Prostate gland (tissue), 2 donors: ENCODE measurements around a stretch of chr16.

- PRO-cap, result no peak
- RAMPAGE, long total RNA, 2 experiments, result no peak in any of the 2 experiments
Observed at GRCh38 chr16:11379448-11379883, 34.2 kb downstream of the RMI2 start.

GRCh38 chr16:11493919-11494341, 33.1 kb downstream of the ENSG00000188897 start:
- PRO-cap, result no peak
- RAMPAGE, long total RNA, 2 experiments, result no peak in any of the 2 experiments

DNA sequence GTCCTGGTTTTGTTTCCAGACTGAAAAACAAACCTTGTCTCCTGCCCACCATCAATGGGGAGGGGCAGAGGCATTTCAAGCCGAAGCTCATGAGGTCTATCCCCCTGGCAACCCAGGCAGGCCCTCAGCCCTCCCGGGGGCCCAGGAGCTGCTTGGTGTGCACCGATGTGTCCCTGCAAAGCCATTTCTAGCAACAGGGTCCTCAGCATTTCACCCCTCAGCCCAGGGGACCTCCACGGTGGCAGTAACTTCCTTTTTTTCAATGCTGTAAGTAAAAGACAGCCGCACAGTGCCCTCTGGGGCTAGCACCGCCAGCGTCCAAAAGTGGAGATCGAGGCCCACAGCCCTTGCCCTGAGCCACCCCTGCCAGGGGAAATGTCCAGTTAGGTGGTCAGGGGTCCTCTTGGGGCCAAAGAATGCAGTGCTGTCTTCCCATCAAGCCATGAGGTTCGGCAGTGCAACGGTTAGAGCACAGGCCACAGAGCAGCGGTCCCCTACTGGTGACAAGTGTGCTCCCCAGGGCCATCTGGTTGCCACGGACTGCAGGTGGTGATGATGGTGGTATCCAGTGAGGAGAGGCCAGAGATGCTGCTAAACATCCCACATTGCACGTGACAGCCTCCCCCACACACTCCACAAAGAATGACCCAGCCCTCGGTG, 20.2 kb downstream of the ENSG00000188897 start:
- PRO-cap, result no peak
- RAMPAGE, long total RNA, 2 experiments, result no peak in any of the 2 experiments

DNA sequence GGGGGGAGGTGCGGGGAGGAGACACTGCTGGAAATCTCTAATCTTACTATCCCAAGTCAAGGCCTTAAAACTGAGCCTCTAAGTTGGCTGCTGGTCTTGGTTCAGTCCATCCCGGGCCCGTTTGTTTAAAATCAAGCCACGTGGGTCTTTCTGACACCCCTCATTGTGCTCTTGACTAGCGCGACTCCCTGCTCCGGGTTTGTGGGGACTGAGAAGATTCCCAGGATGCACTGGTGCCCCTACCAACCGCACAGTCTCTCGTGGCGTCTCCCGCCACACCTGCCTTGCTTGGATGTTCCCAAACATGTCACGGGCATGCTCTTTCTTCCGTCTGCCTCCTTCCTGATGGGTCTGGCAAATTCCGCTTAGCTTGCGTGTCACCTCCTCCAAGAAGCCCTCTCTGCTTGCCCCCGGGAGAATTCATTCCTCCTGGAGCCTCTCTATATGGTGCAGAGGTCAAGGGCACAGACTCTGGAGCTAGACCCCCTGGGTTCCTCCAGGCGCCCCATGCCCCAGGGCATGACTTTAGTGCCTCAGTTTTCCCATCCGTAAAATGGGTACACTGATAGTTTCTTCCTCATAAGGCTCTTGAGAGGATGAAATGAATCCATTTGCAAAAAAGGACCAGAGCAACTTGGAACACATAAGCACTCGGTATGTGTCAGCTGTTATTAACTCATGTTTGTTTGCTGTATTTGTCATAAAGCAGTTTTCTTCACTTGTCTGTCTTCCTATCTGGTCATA, 21.1 kb downstream of the LITAF start:
- PRO-cap, result no peak
- RAMPAGE, long total RNA, 2 experiments, result no peak in any of the 2 experiments

GRCh38 chr16:11582226-11582883, 4.4 kb downstream of the LITAF start:
- PRO-cap, result unidirectional peak, plus-strand start at chr16:11582436
- RAMPAGE, long total RNA, 2 experiments, result no peak in any of the 2 experiments

DNA sequence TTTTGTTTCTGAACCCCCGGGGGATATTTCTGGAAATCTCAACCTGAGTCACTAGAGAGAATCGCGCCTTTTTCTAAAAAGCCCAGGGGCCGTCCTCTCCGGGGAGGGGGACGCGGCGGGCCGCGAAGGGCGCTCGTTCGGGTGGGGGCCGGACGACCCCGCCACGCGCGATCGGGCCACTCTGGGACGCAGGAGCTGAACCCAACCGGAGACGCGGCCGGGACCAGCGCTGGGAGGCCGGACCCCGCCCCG, 339 bp downstream of the LITAF start:
- PRO-cap, result bidirectional peak, plus-strand start at position 208 of the sequence, minus-strand start at position 197 of the sequence
- RAMPAGE, long total RNA, 2 experiments, result no peak in any of the 2 experiments

GRCh38 chr16:11615540-11616330, 29.0 kb upstream of the LITAF start:
- PRO-cap, result no peak
- RAMPAGE, long total RNA, 2 experiments, result no peak in any of the 2 experiments

DNA sequence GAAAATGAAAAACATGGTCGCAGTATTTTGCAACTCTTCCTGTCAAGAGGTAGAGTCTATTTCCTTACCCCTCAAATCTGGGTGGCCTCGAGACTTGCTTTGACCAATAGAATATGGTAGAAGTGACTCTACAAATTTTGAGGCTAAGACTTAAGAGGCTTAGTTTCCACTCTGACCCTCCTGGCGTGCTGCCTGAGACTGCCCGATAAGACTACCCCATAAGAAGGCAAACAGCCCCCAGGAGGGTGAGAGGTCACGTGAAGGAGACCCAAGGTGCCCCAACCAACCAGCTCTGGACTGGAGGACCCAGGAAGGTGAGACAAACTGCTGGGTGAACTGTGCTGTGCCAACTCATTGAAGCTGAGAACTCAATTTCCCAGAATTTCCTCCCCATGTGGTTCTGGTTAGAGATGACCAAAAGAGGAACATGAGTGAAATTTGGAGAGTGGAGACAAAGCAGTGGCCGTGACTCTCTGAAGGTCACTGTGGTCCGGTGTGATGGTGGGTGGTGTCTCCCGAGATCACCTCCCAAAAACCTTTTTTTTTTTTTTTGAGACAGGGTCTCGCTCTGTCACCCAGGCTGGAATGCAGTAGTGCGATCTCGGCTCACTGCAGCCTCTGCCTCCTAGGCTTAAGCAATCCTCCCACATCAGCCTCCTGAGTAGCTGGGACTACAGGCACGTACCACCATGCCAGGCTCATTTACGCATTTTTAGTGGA, 38.2 kb upstream of the LITAF start:
- PRO-cap, result no peak
- RAMPAGE, long total RNA, 2 experiments, result no peak in any of the 2 experiments

DNA sequence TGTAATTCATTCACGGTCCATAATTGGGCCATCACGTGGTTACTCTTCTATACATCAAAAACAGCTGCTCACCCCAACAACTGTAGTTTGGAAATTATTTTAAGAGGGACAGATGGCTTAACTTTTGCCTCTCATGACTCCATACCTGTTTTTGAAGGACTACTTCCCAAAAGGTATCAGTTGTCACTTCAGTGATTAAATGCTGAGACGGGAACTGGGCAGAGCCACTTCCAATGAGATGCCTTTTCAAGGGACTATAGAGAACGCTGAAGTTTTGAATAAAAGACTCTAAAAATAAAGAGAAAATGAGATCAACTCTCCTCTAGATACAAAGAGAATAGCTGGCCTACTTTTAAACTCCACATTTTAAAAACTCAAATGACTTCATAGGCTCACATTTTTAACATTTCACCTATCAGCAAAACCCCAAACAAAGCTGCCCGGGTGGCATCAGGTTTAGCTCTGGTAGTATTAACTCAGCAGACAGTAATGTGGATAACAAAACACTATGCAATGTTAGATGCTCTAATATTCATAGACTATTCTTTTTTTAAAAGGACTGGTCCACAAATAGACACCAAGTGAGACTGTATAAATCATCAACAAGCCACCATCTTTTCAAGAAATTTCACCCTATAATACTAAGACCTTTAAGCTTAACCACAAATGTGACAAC, 20.0 kb downstream of the SNN start:
- PRO-cap, result no peak
- RAMPAGE, long total RNA, 2 experiments, result no peak in any of the 2 experiments

- PRO-cap, result no peak
- RAMPAGE, long total RNA, 2 experiments, result no peak in any of the 2 experiments
Observed at GRCh38 chr16:11710054-11710520, 32.6 kb downstream of the TXNDC11 start.

DNA sequence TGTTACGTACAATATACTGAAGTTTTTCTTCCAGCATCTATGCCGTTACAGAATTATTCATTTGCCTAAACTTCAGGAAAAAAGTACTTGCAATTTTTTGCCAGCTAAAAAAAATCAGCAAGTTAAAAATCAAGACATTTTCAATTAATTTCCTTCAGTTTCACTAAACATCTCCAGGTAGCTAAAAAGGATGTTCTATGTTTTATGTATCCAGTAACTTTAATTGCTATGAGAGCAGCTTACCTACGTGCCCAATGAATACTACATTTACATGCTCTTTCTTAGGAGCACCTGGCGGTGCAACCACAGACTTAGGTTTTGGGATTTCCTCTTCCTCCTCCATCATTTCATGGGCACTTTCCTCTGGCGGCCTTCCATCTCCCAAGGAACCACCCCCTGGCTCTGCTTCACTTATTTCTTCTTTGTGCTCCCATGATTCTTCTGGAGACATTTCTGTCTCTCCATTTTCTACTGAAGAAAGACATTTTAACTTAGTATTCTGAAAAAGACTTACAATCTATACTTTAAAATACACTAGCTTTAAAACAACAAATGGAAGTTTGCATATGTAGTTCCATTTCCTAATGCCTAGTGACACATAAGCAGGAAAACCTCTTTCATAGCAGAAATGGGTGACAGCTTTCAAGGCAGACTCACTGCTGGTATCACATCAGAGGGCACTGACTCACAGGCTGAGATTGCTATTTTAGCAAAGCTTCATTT, 19.3 kb downstream of the GSPT1 start:
- PRO-cap, result no peak
- RAMPAGE, long total RNA, 2 experiments, result no peak in any of the 2 experiments

DNA sequence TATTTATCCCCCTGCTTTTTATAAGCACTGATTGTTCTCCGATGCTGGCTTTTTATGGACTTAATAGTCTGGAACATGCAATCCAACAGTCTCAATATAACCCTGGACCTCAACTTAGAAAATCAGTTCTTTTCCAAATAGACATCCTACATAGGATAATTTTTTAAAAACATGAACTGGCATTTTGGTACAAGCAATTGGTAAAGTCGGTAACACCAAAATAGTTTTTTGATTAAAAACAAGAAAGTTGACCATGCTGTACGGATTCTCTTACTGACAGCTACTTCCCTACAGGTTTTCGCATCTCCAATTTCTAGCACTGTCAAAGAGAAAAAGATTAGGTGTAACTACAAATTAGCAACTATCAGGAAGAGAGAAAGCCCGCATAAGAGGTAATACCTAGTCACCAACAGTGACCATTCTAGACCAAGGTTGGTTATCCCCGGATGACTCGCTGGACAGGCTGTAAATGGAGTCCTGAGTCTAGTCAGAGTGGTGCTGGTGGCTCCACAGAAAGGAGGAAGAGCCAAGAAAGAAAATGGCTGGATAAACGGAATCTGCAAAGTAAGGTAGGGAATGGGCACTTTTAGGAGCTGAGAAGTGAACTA, 2.5 kb downstream of the GSPT1 start:
- PRO-cap, result no peak
- RAMPAGE, long total RNA, 2 experiments, result no peak in any of the 2 experiments

DNA sequence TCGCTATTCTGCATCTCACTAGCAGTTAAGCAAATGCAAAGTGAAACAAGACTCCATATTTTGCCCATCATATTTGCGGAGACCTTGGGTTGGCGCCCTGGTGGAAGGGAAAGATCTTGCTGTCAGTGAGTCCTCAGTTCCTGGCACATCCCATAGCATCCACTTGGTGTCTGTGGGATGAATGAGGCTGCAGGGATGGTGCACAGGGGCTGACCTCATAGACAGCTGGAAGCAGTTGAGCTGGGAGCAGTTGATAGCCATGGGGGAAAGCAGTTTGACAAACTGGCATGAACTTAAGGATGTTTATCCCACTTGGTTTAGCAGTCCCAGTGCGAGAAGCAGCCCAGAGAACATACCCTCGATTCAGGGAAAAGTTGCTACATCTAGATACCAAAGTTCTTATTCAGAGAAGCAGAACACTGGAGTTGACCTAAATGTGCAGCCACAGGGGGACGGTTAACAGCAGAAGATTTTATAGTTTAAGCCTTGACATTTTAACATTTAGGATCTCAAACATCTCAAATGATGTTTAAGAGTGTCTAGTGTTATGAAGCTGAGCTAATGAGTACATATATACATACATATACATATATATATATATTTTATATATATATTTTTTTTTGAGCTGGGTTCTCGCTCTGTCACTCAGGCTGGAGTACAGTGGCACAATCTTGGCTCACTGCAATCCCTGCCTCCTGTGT, 80.8 kb downstream of the SNX29 start:
- PRO-cap, result no peak
- RAMPAGE, long total RNA, 2 experiments, result no peak in any of the 2 experiments

- PRO-cap, result no peak
- RAMPAGE, long total RNA, 2 experiments, result no peak in any of the 2 experiments
Observed at GRCh38 chr16:12095685-12096235, 119.2 kb downstream of the SNX29 start.

- PRO-cap, result no peak
- RAMPAGE, long total RNA, 2 experiments, result no peak in any of the 2 experiments
Observed at GRCh38 chr16:12119342-12120126, 143.0 kb downstream of the SNX29 start.

DNA sequence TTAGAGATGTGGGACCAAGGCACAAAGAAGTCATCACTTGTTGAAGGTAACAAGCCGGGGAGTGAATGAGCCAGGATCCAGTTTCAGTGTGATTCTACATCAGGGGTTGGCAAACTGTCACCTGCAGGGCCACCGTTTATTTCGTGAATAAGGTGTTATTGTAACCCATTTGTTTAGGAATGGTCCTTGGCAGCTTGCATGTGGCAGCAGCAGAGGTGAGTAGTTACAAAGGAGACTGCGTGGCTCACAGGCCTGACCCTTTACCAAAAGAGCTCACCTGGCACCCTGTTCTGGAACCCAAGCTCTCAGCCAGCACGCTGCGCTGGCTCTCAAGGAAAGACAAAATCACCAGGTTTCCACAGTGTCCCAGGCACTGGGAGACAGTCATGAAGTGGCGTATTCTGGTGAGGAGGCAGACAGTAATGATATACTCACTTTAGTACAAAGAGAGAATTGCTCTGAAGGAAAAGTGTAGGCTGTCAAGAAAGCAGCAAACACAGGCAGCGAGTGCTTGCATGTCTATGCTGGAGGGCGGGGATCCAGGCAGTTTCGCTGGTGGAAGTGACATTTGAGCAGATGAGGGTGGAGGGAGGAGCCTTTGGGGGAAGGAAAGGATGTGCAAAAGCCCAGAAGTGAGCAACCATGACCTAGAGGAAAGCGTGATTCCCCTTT, 191.3 kb downstream of the SNX29 start:
- PRO-cap, result no peak
- RAMPAGE, long total RNA, 2 experiments, result no peak in any of the 2 experiments

- PRO-cap, result no peak
- RAMPAGE, long total RNA, 2 experiments, result no peak in any of the 2 experiments
Observed at GRCh38 chr16:12458465-12459115, 345.1 kb downstream of the CPPED1 start.

DNA sequence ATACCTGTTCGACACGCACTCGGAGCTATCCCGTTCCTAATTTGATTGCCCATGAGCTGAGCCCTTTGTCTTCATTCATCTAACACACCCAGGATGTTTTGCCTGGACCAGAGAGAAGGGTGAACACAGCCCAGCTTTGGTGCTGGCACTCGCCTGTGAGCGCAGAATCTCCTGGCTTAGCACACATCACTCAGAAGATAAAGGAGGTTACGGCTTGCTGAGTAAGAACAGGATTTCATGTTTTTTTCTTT, 267.8 kb downstream of the CPPED1 start:
- PRO-cap, result no peak
- RAMPAGE, long total RNA, 2 experiments, result no peak in any of the 2 experiments

- PRO-cap, result no peak
- RAMPAGE, long total RNA, 2 experiments, result no peak in any of the 2 experiments
Observed at GRCh38 chr16:13909824-13910353, 10.1 kb upstream of the ERCC4 start.

DNA sequence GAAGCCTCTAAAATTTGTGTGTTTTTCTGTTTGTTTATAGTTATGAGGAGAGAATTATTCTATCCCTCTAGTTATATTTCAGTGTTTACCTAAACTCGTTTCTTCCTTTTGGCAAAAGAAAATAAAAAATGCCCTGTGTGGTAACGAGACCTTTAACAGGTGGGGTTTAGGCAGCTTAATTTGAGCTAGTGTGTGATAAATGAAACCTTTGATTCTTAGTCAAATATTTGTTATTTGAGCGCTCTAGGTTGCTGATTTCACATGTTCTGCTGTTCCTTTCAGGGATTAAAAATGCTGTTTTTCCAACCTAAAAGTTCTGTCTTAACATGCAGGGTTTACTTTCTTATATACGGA, 17.5 kb downstream of the ERCC4 start:
- PRO-cap, result no peak
- RAMPAGE, long total RNA, 2 experiments, result no peak in any of the 2 experiments